SK-N-SH (cell line): ENCODE measurements around a stretch of chr18.

GRCh38 chr18:76453232-76453541 lies 41.9 kb downstream of the ZNF516 start:
- RRBS, result no CpG with 5 or more reads among the region's 5 CpGs
CAGE:
- cytosol, long polyA plus RNA, result no peak
- long polyA plus RNA, result no peak
- nucleus, long polyA plus RNA, result no peak

GRCh38 chr18:76459653-76460566 lies 35.1 kb downstream of the ZNF516 start:
- RRBS, result 60% methylated on average over 5 of the region's 30 CpGs
CAGE:
- cytosol, long polyA plus RNA, result no peak
- long polyA plus RNA, result no peak
- nucleus, long polyA plus RNA, result no peak

GRCh38 chr18:76461748-76462937 lies 32.9 kb downstream of the ZNF516 start:
- RRBS, result 95% methylated on average over 4 of the region's 41 CpGs
CAGE:
- cytosol, long polyA plus RNA, result no peak
- long polyA plus RNA, result no peak
- nucleus, long polyA plus RNA, result no peak

DNA sequence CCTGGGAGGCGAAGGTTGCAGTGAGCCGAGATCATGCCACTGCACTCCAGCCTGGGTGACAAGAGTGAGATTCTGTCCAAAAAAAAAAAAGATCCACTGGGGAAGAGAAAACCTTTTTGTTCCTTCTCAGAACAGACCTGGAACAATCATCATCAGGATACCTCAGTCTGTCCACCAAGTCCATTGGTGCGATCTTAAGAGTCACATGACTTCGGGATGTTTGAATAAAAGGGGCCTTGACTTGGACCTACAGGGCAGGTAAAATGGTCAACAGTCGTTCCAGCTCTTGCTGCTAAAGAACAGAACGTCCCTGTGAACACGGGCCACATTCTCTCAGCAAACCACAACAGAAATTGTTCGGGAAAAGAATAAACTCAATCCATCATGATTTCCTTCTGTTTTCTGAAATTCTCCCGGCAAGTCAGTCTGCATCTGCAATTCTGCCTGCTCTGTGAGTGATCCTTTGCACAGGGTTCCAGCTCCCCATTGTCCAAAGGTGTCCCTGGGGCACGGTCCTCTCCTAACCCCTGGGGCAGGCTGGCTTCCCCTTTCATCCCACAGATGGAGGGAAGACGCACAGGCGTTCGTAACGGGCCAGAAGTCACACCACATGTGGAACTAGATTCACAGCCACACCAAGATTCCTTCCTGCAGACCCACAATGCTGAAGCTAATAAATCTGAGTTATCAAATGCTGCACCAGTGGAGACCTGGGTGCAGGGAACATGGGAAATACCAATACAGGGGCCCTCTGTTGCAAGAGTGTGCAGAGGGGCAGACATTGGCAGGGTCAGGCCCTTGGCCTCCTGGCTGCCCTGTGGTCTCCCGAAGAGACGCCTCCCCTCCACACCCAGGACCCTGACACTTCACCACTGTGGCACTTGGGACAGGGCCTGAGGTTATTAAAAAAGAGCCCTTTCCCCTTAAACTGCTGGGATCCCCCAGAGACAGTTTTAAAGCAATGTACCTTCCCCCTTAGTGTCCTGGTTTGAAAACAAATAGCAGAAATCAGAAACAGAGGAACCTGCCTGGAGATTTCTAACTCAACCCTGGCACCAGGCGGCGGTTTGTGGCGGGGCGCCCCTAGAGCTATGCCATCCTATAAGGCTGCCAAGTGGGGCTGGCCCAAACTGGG lies 15.7 kb downstream of the ZNF516 start:
- RRBS, result no CpG with 5 or more reads among the region's 20 CpGs
CAGE:
- cytosol, long polyA plus RNA, result no peak
- long polyA plus RNA, result no peak
- nucleus, long polyA plus RNA, result no peak

- RRBS, result no CpG with 5 or more reads among the region's 51 CpGs
CAGE:
- cytosol, long polyA plus RNA, result no peak
- long polyA plus RNA, result no peak
- nucleus, long polyA plus RNA, result no peak
These were observed 2.2 kb downstream of the ZNF516 start for GRCh38 chr18:76492618-76493496.

GRCh38 chr18:76638864-76639329 lies 143.9 kb upstream of the ZNF516 start:
- RRBS, result no CpG with 5 or more reads among the region's 10 CpGs
CAGE:
- cytosol, long polyA plus RNA, result no peak
- long polyA plus RNA, result no peak
- nucleus, long polyA plus RNA, result no peak

- RRBS, result no CpG with 5 or more reads among the region's 5 CpGs
CAGE:
- cytosol, long polyA plus RNA, result no peak
- long polyA plus RNA, result no peak
- nucleus, long polyA plus RNA, result no peak
These were observed 1.4 kb upstream of the ZNF236 start for GRCh38 chr18:76820900-76821336.

GRCh38 chr18:76965595-76966188 lies 143.3 kb downstream of the ZNF236 start:
- RRBS, result 97% methylated on average over 1 of the region's 10 CpGs
CAGE:
- cytosol, long polyA plus RNA, result no peak
- long polyA plus RNA, result no peak
- nucleus, long polyA plus RNA, result no peak

DNA sequence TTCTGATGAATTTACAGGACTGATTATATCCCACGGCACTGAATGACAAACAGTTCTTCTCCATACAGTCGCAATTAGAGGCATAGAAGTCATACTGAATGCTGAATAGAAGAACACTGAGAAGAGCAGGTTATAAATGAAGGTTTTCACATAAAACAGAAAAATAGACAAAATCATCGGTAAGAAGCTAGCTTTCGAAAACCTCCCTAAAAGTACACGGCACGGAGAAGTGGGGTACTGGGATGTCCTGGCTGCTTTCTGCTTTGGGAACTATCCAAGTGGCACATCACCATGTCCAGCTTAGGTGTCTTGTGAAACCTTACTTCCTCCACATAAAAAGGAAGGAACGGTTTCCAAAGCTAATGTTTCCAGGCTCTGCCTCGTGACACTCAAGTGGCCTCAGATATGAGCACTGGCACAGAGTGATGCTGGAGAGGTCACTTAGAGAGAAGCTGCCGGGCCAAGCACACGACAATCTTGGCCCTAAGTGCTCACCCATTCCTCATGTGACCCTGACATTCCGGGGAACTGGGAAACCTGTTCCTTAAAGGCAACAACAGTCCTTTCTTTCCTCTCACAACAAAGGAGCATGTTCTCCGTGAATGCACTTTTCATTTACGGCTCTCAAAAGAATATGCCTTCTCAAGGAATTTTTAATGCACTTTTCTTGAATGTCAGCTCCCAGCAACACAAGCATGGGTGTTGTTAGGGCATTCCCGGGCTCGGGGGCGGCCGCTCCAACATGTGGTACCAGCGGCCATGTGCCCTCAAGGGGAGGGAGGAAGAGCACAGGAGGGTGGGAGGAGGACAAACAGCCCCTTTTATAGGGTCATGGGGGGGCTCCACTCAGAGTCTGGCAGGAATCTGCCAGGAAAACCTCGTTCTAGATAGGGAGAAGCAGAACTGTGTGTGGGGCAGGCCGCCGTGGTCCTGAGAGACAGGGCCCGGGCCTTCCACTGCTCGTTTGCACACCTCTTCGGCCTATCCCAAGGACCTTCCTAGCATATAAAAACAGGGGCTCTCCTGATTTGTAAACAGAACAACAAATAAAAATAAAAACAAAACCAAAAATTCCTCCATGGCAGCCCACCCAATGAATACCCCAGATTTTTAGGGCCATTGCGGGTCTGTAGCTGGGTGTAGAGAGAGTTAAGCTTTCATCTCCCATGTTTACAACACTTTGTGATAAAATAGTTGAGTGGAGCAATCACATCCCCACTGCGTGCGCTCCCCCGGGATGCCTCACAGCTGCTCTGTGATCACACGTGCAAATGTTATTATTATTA lies 118.6 kb downstream of the MBP start:
- RRBS, result 85% methylated on average over 3 of the region's 29 CpGs
CAGE:
- cytosol, long polyA plus RNA, result no peak
- long polyA plus RNA, result no peak
- nucleus, long polyA plus RNA, result no peak

- RRBS, result 98% methylated on average over 8 of the region's 15 CpGs
CAGE:
- cytosol, long polyA plus RNA, result no peak
- long polyA plus RNA, result no peak
- nucleus, long polyA plus RNA, result no peak
These were observed 44.5 kb downstream of the MBP start for GRCh38 chr18:77088029-77088530.

DNA sequence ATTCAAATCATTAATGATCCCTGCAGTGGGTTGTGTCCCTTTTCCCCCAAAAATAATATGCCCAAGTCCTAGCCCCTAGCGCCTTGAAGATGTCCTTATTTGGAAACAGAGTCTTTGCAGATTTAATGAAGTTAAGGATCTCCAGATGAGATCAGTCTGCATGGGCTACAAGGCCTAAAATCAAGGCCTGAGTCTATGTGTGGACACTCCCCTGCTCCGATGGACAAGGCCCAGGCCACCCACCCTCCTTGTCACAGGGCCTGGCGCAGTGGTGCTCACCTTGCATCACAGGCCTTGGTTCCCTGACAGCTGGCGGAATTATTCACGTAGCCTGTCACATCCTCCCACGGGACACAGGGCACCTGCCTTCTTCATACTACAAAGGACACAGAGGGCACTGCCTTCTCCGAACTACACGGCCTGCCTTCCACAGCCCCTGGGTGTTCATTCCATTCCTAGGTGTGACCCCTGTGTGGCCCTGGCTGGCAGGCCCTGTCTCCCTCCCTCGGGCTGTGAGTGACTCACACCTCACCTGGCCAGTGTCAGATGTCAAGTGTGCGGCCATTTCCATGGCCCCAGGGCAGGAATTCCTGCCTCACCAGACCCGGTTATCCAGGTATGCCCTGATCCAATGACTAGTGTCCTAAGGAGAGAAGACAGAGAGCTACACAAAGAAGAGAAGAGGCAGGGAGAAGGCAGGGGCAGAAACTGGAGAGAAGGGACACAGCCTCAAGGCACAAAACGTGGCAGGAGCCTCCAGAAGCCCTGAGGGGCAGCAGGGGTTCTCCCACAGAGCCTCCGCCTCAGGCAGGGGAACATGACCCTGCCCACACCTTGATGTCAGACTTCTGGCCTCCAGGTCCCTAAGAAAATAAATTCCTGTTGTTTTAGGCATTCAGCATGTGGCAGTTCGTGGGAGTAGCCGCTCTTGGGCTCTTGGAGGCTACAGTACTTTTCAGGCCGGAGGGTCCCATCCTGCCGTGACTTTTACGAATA lies 43.5 kb downstream of the MBP start:
- RRBS, result no CpG with 5 or more reads among the region's 18 CpGs
CAGE:
- cytosol, long polyA plus RNA, result no peak
- long polyA plus RNA, result no peak
- nucleus, long polyA plus RNA, result no peak

DNA sequence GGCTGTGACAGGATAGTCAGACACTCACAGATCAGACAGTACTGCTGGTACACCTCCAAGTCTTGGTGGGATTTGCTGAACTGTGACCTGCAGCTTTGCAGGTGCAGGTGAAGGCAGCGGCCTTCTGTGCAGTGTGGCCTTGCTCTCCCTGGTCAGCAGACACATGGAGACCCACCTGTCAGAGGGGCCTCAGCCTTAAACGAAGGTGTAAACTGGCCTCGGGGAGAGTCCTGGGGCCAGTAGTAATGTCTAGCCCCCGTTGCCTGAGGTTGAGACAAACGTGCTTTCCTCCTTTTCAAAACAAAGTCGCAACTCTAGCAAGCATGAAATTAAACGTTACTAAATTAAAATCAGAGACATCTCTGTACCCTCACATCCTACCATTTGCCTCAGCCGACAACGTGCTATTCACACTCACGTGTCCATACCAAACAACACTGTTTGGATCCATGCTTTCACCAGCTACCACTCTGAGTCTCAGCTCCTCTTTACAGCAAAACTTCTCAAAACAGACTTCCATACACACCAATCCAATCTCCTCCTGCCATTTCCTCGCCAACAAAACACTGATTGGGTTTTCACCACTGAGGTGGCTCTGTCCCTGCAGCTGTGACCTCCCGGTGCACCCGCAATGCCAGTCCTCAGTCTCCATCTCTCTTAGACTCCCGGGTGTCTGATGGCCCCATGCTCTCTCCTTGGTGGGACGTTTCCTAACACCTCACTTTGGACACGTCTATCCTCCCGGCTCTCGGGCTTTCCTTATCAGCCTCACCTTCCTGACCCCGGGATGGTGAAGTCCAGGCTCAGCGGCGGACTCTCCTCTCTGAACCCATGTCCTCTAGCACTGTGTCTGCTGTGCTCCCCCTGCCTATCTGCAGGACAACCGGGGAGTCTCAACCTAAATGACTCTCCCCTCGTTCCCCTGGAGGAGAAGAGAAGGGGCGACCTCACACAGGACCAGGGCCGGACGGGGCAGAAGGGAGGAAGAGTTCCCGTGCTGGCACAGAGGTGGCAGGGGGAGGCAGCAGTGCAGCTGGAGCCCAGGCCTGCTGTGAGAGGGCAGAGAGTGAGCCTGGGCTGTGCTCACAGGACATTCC lies 42.3 kb downstream of the MBP start:
- RRBS, result 91% methylated on average over 10 of the region's 27 CpGs
CAGE:
- cytosol, long polyA plus RNA, result no peak
- long polyA plus RNA, result no peak
- nucleus, long polyA plus RNA, result no peak

GRCh38 chr18:77095297-77096099 lies 37.1 kb downstream of the MBP start:
- RRBS, result no CpG with 5 or more reads among the region's 13 CpGs
CAGE:
- cytosol, long polyA plus RNA, result no peak
- long polyA plus RNA, result no peak
- nucleus, long polyA plus RNA, result no peak

DNA sequence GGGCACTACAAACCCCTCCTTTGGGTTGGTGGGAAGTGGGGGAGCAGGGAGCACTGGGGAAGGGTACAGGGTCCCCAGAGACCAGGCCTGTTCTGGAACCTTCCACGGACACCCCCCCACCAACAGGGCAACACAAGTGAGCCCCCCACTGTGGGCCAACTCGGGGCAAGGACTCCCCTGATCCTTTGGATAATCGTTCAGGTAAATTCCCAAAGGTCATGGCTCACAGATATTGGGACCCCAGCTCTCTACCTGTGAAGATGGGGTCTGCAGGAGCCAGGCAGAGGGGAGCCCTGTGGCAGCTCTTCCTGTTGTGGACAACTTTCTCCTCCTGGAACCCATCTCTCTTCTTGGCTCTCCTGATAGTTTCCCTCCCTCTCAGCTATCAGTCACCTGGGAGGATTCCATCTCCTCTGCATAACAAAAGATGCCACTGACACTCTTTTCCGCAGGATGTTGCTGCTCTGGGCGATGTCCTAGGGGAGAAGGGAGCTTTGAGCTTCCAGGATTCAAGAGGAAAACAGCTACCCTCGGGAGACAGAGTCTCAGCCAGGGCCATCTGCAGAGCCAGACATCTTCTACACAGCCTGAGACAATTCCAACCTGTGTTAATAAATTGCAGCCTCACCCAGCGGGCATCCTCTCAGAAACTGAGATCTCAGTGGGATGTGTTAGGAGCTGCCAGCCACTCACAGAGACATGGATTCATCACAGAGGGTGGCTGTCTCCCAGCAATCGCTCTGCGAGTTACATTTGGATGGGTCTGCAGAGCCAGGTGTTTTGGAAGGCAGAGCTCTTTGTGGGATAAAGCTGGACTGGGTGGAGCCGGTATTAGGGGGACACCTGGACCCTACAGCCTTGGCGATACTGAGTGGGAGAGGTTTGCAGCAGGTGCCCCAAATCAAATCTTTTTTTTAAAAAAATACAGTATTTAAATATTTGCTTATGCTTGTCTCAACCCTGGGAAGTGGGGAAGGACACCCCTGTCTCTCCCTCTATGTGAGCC lies 35.3 kb downstream of the MBP start:
- RRBS, result no CpG with 5 or more reads among the region's 11 CpGs
CAGE:
- cytosol, long polyA plus RNA, result no peak
- long polyA plus RNA, result no peak
- nucleus, long polyA plus RNA, result no peak

DNA sequence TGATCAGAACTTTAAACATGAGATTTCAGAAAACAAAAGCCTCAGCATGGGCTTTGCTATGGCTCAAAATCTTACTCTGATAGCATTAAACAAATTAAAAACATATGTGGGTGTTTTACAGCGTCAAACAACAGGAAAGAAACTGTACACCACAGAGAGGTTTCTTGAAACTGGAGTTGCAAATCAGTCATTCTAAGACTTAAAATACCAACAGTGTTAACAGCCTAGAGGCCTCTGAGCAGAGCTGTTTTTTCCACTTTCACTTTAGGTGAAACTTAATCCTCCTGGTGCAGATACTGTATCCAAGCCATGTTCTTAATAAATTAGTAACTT lies 30.0 kb downstream of the MBP start:
- RRBS, result no CpG with 5 or more reads among the region's 1 CpG
CAGE:
- cytosol, long polyA plus RNA, result no peak
- long polyA plus RNA, result no peak
- nucleus, long polyA plus RNA, result no peak

- RRBS, result no CpG with 5 or more reads among the region's 14 CpGs
CAGE:
- cytosol, long polyA plus RNA, result no peak
- long polyA plus RNA, result no peak
- nucleus, long polyA plus RNA, result no peak
These were observed 29.1 kb downstream of the MBP start for GRCh38 chr18:77103318-77103977.

- RRBS, result 97% methylated on average over 5 of the region's 23 CpGs
CAGE:
- cytosol, long polyA plus RNA, result no peak
- long polyA plus RNA, result no peak
- nucleus, long polyA plus RNA, result no peak
These were observed 26.4 kb downstream of the MBP start for GRCh38 chr18:77105937-77106871.

DNA sequence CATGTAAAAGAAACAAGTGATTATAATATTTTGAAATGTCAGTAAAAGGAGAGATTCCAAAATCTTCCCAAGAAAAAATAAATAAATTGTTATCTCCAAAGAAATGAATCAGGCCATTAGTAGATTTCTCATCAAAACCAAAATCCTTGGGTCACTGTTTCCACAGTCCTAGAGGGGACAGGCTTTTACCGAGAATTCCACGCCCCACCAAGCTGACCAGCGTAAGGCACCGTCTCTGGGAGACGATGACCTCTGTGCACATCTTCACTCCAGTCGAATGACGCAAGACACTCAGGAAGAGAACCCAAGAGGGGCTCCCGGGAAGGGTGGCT lies 573.0 kb upstream of the SALL3 start:
- RRBS, result no CpG with 5 or more reads among the region's 8 CpGs
CAGE:
- cytosol, long polyA plus RNA, result no peak
- long polyA plus RNA, result no peak
- nucleus, long polyA plus RNA, result no peak

GRCh38 chr18:78546396-78546831 lies 433.2 kb upstream of the SALL3 start:
- RRBS, result 27% methylated on average over 4 of the region's 9 CpGs
CAGE:
- cytosol, long polyA plus RNA, result no peak
- long polyA plus RNA, result no peak
- nucleus, long polyA plus RNA, result no peak

- RRBS, result no CpG with 5 or more reads among the region's 5 CpGs
CAGE:
- cytosol, long polyA plus RNA, result no peak
- long polyA plus RNA, result no peak
- nucleus, long polyA plus RNA, result no peak
These were observed 336.6 kb upstream of the SALL3 start for GRCh38 chr18:78643022-78643498.